Epithelial cell of proximal tubule (primary cell): ENCODE data around the gene SETBP1.

GRCh38 chr18:42299310-42299637 lies 344.2 kb downstream of the PIK3C3 start:
- RAMPAGE, long total RNA: no peak
- RRBS: no CpG with 5 or more reads among the region's 6 CpGs

DNA sequence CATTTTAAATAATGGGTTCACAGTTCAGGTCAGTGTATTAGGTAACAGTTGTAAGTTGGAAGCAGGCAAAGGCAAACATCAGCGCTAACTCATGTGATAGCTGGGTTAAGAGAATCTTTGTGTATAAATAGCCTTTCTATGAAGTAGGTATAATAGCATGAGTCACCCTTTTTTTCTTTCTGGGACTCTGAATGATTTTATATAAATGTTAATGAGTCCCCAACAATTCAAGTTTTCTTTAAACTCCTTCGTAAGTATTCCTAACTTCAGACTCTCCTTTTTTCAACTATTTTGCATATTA lies 384.3 kb downstream of the PIK3C3 start:
- RAMPAGE, long total RNA: no peak
- RRBS: no CpG with 5 or more reads among the region's 2 CpGs

- RAMPAGE, long total RNA: no peak
- RRBS: no CpG with 5 or more reads among the region's 1 CpG
Observed at GRCh38 chr18:43419567-43419929, 142.3 kb upstream of the SYT4 start.

GRCh38 chr18:43830827-43831345 lies 553.6 kb upstream of the SYT4 start:
- RAMPAGE, long total RNA: no peak
- RRBS: no CpG with 5 or more reads among the region's 10 CpGs

- RAMPAGE, long total RNA: no peak
- RRBS: 0% methylated on average over 5 of the region's 26 CpGs
Observed at GRCh38 chr18:44680744-44681427, at the start of gene SETBP1. Gene SETBP1 (plus strand): TSS chr18:44680888.

DNA sequence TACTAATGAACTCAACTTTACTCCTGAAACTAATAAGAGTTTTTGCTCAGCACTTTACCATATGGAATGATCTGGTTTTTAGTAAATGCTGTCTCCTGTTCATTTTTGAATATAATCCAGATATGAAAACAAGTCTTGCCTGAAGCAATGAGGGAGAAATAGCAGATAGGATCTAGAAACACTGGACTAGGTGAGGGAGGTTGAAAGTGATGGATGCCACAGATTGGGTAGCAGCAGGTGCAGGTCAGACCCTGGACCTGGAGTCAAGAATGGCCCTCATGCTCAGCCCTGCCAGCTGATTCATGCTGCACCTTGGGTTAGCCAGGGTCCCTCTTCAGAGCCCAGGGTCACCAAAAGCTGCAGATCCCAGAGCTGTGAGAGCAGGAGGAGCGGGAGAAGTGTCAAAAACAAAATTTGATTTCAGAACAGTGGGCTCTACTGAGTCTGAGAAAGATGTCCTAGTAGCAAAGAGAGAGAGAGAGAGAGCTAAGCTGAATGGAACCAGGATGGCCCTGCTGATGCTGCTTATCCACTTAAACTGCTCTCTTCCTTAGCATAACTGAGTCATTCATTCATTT lies 37.4 kb downstream of the SETBP1 start:
- RAMPAGE, long total RNA: no peak
- RRBS: no CpG with 5 or more reads among the region's 1 CpG

- RAMPAGE, long total RNA: no peak
- RRBS: no CpG with 5 or more reads among the region's 5 CpGs
Observed at GRCh38 chr18:44731054-44731560, 50.4 kb downstream of the SETBP1 start.

- RAMPAGE, long total RNA: no peak
- RRBS: no CpG with 5 or more reads among the region's 6 CpGs
Observed at GRCh38 chr18:44741596-44742103, 61.0 kb downstream of the SETBP1 start.

DNA sequence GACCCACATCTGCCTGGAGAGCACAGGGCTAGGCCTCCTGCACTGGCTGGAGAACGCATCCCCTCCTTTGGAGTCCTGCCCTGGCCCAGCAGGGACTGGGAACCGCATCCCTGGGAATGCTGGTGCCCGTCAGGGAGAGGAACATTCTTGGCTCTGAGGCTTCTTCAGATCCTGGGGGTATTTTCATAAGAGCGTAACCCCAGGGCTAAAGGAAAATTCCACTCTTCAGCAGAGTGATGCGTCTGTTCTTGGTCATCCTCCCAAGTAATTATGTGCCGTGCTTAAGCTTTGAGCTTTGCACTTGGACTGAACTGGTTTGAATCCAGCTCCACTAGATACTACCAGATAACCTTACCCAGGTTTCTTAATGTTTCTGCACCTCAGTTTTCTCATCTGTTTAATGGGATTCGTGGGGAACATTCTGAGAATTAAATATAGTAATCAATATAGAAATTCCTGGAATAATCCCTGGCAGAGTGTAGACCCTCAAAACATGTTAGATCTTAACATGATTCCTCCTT lies 91.7 kb downstream of the SETBP1 start:
- RAMPAGE, long total RNA: no peak
- RRBS: no CpG with 5 or more reads among the region's 7 CpGs

DNA sequence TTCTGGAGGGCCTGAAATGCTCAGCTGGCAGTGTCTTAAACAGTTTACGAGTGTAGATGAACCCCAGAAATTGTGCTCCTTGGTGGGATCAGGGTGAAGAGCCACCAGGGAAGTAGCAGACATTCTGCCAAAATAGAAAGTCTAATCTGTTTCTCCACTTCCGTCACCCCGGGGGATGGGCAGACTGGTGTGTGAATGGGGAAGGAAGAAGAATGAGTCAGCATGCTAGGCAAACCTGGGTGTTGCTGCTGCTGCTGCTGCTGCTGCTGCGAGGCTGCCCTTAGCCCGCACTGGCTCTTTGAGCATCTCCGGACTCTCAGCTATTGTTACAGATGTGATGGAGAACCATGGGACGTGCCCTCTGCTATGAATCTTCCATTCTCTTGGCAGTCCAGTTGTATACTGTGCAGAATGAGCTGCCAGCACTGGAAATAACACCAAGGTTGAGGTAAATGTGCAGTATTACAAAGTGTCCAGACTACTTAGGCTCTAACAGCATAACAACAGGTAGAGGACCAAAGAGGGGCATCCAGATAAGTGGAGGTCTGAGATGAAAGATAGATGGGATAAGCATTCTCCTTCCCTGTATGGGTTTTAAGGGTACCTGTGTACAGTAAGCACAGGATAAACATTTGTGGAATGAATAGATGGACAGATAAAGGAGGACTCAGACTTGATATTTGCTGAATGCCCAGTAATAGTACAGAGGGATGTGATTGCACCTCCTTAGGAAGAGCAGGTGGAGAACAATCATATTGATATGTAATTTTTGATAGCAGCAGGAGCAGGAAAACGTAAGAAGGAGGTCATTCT lies 158.7 kb downstream of the SETBP1 start:
- RAMPAGE, long total RNA: no peak
- RRBS: no CpG with 5 or more reads among the region's 8 CpGs

DNA sequence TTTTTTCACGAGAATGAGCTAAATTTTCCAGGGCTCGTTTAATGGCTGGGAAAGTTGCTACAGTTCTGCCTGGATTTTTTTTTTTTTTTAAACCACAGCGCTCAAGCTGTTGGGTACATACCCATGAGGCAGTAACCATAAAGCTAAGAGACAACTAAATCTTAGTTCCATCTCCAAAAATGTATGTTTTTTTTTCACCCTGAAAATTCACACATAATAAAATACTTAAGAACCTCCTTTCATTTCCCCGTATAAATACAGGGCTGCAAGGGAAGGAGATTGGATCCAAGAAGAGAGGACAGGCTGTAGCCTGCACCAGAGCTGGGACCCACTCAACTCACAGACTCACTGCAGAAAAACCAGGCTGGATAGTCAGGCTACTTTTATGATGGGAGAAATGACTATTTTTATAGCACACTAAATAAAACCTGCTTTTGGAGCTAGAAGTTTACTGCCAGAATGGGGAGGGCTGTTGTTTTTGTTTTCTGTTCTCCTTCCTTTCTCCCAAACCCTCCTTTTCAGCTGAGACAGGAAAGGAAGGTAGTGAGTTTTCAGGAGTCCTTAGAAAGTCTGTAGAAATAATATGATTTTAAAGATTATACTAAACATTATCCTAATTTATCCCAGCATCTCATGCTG lies 244.5 kb downstream of the SETBP1 start:
- RAMPAGE, long total RNA: no peak
- RRBS: no CpG with 5 or more reads among the region's 4 CpGs

DNA sequence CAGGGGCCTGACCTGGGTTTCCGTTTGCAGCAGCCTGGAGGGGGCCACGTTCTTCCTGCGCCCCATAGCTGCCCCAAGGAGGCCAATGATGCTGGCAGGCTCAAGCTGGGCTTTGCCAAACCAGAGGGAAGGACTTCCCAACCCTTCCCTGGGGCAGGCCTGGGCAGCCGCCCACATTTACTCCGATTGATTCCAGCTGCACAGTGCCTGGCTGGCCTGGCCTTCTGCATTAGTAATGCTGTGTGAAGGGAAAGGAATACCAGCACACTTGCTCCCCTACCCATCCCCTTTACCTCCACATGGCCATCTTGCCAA lies 360.6 kb upstream of the SLC14A2 start:
- RAMPAGE, long total RNA: no peak
- RRBS: no CpG with 5 or more reads among the region's 5 CpGs

DNA sequence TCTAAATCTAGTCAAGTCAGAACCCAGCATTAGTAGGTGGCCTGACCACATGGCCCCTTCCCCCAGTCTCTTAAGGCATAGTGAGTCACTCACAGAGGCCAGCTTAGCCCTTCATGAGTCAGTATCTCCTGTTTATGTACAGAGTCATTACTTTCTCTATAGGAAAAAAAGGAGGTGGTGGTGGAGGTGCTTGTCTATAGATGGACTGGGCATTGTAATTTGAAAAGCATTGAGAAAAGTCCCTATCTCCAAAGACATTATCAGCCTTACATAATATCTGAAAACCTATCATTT lies 22.7 kb upstream of the SIGLEC15 start:
- RAMPAGE, long total RNA: no peak

DNA sequence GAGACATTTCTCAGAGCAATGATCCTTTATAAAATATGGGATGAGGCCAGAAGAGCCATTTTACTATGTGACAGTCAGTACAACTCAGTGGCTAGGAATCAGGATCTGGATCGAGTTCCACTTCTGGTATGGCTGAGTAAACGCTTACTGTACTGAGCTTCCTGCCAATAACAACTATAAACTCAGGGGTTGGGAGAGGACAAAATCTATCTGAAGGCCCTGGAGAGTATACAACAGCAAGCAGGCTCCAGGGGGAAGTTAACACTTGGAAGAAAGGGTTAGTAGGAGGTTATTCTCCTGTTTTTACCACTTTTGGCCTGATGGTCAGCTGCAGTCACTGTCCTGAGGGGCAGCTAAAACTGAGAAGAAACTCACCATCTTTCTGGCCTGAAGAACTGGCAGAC lies 22.3 kb upstream of the SIGLEC15 start:
- RAMPAGE, long total RNA: no peak
- RRBS: no CpG with 5 or more reads among the region's 2 CpGs

DNA sequence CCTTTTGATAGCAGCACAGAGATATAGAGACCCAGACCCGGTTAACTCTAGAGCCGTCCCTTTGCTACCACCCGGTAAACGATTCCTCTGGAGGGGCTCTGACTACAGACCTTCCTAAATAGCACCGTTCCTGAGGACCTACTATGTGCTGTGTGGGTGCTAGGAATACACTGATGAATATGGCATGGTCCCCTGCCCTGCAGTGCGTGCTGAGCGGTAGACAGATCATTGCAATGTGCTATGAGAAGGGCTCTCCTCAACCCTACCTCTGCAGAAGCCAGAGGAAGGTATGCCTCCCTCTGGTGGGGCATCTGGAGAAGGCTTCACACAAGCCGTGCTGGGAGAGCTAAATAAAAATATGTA lies 13.8 kb downstream of the SIGLEC15 start:
- RAMPAGE, long total RNA: no peak
- RRBS: no CpG with 5 or more reads among the region's 8 CpGs

GRCh38 chr18:46070240-46070552 lies 1.9 kb downstream of the PSTPIP2 start:
- RAMPAGE, long total RNA: no peak
- RRBS: no CpG with 5 or more reads among the region's 5 CpGs

- RAMPAGE, long total RNA: no peak
- RRBS: no CpG with 5 or more reads among the region's 13 CpGs
Observed at GRCh38 chr18:46216048-46216493, 42.2 kb downstream of the C18orf25 start.

GRCh38 chr18:46293731-46294368 lies 40.0 kb upstream of the RNF165 start:
- RAMPAGE, long total RNA: no peak
- RRBS: 58% methylated on average over 2 of the region's 8 CpGs

- RAMPAGE, long total RNA: no peak
- RRBS: no CpG with 5 or more reads among the region's 6 CpGs
Observed at GRCh38 chr18:46422487-46422976, 88.7 kb downstream of the RNF165 start.

- RAMPAGE, long total RNA: no peak
- RRBS: no CpG with 5 or more reads among the region's 8 CpGs
Observed at GRCh38 chr18:46466104-46466779, 132.4 kb downstream of the RNF165 start.